Parietal lobe (tissue), 2 donors: ENCODE results near the genes OR4D6, OSBP, OR10V1, MS4A2 and TMEM109.

GRCh38 chr11:58523986-58524871 lies 16.3 kb upstream of the OR5B21 start:
- RAMPAGE, long total RNA = no peak

DNA sequence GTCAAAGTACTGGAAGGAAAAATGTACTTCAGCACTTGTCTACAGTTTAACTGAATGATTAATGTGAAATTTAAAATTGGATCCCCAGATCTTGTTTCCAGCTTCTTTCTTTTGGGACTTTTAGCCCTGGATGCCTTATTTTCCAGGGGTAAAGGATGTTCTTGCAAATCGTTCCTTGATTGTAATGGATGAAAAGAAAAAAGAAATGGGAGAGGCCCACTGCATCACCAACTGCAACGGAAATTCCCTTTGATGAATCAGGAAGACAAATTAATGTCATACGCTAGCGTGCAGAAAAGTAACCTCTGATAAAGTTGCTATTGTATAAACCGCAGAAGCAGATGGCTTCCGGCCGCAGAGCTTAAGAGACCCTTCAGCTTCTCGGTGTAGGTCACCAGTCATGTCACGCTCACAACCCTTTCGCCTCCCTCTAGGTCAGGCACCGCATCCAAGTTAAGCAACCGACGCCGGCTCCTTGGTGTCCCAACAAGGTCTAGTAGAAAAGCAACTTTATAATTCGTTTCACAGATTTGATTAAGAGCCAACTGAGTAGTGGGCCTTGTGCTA lies 1.4 kb upstream of the ZFP91 start:
- RAMPAGE, long total RNA = no peak

GRCh38 chr11:58584442-58585066 lies 5.7 kb downstream of the ZFP91 start:
- RAMPAGE, long total RNA = no peak

DNA sequence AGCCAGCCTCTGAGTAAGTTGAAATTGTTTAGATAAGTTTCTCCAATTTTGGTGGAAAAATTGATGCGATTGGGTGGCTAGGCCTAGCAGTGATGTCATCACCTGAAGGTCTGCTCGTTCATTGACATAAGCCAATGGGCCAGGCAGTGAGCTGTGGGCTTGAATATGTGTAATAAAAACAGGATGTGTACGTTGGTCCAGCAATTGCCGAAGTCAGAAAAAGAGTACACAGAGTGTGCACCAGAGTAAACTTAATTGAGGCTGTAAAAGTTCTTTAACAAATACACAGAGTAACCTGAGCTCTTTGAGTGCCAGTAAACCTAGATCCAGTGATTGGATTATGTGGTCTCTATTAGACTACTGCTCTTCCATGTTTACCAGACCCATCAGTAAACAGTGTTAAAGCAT lies 13.1 kb upstream of the GLYATL1 start:
- RAMPAGE, long total RNA = no peak

DNA sequence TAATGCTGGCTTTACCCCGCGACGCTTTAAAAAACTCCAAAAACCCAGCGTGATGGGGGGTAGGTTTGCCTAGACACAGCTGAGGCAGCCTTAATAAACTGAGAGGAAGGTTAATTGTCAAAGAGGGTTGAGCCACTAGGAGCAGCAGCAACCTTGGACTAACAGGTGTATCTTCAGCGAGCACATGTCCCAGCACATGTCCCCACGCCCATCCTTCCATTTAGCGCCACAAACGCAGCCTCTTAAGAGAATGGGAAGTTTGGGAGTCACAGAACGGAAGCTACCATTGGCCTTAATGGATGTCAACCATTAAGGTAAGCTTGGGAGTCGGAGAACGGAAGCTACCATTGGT lies 24.1 kb downstream of the GLYATL1 start:
- RAMPAGE, long total RNA = no peak

GRCh38 chr11:59175638-59176054 lies 3.7 kb downstream of the DTX4 start:
- RAMPAGE, long total RNA = no peak

DNA sequence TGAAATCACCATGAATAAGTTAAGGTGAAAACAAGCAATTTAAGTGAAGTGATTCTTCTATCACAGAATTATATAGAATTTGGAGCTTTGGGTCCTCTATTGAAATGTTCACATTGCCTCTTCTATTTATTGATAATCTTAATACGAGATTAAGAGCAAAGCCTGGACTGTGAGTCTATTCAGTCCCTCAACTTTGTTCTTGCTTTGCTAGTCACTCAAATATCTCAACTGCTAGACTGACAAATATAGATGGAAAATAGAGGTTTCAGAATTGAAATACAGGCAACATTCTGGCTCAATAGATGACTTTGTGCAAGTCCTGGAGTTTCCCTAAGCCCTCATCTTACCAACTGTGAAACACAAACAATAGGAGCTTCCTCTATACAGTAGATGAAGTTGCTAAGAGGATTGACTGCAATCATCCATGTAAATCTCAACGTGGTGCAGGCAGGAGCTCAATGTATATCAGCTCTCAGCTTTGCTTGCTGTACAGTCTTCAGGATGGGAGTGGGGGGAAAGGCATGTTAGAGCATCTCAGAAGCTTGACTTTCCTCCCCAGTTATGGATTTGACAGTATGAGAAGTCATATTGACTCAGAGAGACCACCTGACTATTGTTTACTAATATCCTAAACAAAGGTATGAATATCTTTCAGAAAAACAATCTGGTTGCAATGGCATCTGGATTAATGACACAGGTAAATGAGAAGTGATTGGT lies 6.2 kb upstream of the MPEG1 start:
- RAMPAGE, long total RNA = no peak

GRCh38 chr11:59456513-59457157 lies at the start of gene OR4D6:
OR4D6 (plus strand) TSS chr11:59456961.
- RAMPAGE, long total RNA = no peak

DNA sequence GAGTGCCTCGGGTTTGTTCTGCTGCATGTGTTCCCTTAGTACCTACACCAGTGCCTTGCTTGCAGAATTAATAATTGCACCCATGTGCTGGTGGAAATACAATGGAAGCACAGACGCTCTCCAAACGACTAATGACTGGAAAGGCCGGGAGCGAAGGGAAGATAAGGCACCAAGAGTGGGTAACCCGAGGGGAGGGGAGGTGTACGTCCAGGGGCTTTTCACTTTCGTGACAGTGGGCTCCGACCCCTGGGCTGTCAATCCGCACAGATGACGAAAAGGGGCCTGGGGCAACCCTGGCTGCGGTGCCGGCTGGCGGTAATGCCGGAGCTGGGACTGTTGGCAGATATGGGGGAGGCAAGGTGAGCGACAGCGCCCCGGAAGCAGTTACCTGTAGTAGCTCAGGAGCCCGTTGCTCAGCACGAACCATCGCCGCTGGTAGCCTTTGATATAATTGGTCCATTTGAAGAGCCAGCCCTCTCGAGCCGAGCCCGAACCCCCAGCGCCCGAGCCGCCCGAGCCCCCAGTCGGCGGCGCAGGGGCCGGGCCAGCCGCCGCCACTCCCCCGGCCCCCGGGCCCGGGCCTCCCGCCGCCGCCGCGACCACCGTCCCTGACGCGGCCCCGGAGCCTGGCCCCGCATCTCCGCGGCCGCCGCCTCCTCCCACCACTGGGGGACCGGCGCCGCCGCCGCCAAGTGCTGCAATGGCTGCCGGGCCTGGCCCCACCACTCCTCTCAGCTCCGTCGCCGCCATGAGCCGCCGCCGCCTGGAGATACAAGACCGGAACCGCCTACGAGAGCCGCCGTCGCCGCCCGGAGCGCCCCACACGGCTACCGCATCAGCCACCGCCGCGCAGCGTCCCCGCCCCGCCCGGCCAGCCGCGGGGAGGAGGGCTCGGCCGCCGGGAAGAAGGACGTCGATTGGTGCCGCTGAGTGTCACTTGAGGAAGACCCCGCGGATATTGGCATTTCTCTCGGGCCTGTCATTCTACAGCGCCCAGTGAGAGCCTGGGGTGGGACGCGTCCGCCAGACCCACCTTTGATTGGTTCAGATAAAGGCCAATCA lies at the start of gene OSBP:
Gene OSBP (minus strand): TSS at position 860 of the 1,062 bp plus-strand sequence.
- RAMPAGE, long total RNA = no peak

DNA sequence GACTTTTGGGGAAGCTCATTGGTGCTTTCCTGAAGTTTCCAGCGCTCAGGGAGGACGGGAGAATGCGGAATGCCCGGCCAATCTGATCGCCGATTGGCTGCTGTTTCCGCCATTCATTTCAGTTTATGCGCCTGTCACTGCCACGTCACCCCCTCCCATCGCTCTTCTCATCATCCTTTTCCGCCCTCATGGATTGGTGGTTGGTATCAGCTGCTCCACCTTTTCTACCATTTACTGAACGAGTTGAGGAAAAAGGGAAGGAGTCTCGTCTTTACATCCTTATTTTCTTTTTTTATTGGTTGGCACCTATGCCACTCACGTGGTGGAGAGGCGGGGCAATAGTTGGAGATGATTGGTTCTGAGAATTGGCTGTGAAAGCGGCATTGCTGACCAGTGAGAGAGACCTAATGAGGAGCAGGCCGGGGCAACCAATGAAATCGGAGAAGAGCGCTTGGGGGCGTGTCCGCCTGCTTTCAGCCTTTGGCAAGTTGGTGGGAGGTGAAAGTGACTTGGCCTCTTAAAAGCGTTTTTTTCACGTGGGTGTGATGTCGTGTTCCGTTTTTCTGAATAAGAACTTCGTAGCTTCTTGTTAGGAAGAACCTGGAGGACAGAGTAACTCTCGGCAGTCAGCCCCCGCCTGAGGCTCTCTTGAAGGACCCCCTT lies 534 bp upstream of the OSBP start:
- RAMPAGE, long total RNA = no peak

DNA sequence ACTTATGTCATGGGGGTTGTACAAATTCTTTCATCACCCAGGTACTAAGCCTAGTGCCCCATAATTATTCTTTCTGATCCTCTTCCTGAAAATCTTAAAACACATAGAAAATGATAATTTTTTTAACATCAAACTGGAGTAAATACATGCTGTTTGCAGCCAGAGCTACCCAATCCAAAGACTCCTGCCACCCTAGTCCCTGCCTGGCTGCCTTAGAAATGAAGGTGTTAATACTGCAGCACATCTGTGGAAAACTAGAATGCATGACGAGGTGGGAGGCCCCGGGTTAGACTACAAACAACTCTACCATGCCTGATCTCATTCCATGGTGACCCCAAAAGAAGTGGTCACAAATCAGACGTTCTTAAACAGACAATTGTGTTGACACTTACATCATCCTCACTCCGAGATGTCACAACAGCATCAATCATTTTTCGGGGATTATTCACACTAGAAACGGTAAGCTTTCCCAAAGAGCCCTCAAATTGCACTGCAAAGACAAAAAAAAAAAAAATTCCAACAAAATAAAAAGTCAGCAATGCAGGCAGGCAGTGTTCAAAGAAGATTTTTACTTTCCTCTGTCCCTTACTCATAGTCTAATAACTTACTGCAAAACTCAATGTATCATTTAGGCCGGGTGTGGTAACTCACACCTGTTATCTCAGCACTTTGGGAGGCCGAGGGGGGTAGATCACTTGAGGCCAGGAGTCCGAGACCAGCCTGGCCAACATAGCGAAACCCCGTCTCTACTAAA lies 17.5 kb downstream of the PATL1 start:
- RAMPAGE, long total RNA = no peak

DNA sequence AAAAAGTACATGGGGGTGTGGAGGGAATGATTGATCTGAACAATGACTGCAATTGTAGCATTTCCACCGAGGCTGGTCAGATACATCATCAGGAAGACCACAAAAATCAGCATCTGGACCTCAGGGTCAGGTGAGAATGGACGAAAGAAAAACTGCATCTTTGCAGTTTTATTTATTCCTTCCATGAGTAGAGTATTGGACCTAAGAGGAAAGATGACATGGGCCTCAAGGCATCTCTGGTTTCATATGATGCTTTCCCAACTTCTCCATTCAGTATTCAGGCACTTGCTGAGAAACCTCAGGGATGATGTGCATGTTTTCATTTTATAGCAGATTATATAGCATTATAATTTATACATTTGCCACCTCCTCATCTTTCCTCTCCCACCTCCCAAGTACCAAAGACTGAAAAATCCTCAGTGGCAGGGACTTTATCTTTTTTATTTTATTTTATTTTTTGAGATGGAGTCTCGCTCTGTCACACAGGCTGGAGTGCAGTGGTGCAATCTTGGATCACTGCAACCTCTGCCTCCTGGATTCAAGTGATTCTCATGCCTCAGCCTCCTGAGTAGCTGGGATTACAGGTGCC lies at the start of gene OR10V1:
Gene OR10V1 (minus strand): TSS at position 185 of the 589 bp plus-strand sequence.
- RAMPAGE, long total RNA = no peak

- RAMPAGE, long total RNA = no peak
These were observed 15.4 kb downstream of the MRPL16 start for GRCh38 chr11:59794913-59795766.

GRCh38 chr11:60088428-60088858 lies at the start of gene MS4A2:
MS4A2 (plus strand) TSS chr11:60088664.
- RAMPAGE, long total RNA = no peak

DNA sequence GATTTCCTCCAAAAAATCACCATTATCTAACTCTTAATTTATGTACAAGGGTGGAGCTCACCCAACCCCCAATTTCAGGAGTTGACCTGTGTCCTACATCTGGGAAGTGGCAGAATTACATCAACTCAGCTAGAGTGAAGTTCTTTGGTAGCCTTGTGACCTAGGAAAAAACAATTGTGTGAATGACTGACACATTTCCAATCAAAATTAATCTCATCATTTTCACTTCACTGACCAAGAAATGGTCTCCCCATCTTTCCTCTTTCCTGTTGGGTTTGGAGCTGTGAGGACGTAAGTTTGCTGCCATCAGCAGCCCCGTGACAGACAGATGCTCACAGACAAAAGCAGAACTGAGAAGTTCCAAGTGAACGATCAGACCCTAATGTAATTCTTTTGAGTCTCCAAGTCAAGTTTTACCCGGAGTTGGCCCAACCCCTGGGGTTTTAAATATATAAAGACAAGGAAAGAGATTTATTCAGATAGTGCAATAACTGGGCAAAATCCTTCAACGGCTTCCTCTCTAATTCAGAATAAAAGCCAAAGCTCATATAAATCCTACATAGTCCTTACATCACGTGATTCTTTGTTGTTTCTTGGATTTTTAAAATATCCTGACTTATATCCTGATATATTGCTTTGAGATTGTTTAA lies 16.4 kb upstream of the MS4A6E start:
- RAMPAGE, long total RNA = no peak

DNA sequence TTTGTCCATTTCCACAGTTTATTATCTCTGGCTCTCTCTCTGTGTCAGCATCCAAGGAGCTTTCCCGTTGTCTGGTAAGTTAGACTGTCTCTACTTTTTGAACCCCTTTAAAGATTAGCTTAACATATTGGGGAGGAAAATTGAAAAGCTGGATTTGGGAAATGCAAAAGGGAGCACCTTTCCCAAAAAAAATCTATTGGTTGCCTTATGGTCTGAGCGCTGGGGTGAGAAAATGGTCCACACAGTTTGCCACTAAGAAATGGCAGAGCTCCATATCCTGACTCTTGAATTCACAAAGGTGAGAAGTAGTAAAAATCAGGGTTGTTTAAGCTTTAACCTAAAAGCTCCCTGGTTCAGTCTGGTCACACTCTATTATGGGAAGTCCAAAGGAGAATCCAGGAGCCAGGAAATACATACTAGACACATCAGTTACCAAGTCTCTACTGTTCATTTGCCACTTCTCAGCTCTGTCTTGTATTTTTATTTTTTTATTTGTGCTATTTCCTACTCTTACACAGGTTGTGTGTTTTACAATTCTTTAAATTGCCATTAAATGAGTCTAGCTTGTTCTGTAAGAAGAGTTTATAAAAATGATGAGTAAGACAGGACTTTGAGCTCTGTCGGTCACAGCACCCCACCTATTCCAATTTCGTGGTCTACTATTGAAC lies 9.5 kb downstream of the MS4A12 start:
- RAMPAGE, long total RNA = no peak

GRCh38 chr11:60878774-60879272 lies 11.5 kb downstream of the ZP1 start:
- RAMPAGE, long total RNA = no peak

DNA sequence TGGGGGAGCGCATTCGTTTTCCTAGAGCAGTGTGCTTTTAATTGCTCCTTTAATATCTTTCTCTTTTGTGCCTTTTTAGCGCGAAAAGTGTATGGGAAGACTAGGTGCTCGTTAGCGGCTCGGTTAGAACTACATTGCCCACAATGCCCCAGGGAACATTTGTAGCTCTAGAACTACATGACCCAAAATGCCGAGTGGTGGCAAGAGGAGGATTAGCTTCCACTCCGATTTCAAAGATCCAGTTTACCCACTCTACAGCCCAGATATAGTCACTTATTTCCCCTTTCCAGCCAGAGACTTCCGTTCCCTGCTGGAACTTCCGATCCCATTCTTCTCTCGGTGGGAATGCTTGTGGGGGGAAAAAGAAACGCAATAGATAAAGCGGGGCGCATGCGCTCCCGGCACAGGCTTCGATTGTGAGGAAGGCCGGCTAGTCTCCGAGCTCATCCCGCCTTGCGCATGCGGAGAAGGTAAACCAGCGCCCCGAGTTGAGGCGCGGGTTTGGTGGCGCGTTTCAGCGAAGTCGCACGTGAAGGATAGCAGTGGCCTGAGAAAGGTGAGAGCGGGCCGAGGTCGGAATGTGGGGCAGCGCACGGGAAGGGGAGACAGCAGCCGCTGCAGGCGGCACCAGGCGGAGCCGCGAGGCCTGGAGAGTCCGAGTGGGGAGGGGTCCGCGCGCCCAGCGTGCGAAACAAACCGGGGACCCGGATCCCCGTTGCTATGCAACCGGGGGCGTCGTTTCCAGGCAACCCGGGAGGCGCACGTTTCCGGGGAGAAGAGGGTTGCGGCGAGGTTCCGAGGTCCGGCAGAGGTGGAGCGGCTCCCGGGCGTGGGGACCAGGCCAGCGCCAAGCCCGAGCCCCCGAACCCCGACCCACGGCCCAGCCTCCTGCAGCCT lies at the start of gene TMEM109:
Gene TMEM109 (plus strand): TSS at position 446 of the 897 bp plus-strand sequence.
- RAMPAGE, long total RNA = no peak

DNA sequence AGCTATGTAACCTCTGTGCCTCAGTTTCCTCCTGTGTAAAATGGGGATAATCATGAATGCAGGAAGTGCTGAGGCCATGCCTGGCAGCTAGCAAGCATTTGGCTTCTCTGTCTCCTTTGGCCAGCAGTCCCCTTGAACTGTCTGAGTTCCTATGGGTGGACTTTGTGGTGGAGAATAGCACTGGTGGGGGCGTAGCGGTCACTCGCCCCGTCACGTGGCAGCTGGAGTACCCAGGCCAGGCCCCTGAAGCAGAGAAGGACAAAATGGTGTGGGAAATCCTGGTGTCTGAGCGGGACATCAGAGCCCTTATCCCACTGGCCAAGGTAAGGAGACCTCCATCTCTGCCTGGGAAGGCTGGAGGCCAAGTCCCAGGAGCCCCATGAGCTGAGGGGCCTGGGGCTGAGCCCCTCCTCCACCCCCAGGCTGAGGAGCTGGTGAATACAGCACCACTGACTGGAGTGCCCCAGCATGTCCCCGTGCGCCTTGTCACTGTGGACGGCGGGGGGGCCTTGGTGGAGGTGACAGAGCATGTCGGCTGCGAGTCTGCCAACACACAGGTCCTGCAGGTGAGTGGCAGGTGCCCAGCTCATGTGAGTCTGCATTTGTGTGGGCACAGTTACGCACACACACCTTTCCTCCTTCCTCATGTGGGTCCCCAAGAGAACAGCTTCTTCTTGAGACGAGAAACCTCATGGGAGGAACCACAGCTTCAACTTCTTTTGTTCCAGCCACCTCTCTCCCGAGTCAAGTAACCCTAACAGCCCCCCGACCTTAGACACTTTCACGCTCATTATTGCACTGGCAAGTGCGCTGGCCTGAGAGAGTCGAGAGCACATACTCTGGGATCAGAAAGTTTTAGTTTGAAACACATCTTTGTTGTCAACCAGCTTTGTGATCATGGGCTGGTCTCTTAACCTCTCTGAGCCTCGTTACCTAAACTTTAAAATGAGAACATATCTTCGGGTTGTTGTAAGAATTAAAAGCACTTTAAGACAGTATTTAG lies 7.6 kb downstream of the TMEM132A start:
- RAMPAGE, long total RNA = no peak

- RAMPAGE, long total RNA = no peak
These were observed 5.4 kb downstream of the SLC15A3 start for GRCh38 chr11:60946547-60947029.